Vein endothelial cell (primary cell): ENCODE results near the gene IMPA2.

DNA sequence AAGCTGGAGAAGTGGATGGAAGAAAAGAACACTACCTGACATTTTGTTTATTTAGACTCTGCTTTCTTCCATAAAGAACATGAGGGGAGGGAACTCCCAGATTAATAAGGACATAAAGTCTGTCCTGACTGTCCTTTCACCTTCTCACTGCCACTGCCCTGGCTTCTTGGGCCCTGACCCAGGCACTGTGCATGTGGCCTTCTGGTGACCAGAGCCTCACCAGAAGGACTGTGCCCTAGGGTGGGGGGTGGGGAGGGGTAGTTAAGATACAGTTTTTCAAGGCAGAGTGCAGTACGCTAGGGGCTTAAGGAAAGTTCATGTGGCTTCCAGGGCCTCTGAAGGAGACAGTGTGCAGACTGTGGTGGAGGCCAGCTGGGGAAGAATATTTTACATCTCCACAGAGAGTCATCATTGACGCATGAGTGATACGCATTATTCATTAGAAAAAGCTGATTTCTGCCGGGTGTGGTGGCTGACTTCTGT lies 4.6 kb upstream of the IMPA2 start:
- CAGE, long polyA plus RNA: no peak

DNA sequence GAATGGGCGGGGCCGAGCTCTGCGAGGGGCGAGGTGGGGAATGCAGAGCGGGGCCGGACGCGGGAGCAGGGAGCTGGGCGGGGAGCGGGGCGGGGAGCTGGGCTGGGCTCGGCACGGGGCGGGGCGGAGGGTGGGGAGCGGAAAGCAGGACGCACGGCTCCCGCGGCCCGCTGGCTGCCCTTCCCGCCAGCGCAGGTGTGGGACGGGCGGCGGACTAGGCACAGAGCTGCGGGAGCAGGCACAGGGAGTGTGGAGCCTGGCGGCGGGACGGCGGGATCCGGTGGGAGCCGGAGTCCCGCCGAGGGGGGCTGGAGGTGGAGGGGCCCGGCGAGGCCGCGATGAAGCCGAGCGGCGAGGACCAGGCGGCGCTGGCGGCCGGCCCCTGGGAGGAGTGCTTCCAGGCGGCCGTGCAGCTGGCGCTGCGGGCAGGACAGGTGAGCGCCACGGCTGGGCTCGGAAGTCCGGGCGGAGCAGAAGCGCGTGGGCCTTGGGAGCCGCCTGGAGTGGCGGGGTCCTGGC lies at the start of gene IMPA2:
IMPA2 (plus strand) TSS at position 176 of the 519 bp plus-strand sequence.
- CAGE, long polyA plus RNA: no peak

GRCh38 chr18:12038150-12038604 lies 55.5 kb upstream of the ANKRD62 start:
- CAGE, long polyA plus RNA: no peak

DNA sequence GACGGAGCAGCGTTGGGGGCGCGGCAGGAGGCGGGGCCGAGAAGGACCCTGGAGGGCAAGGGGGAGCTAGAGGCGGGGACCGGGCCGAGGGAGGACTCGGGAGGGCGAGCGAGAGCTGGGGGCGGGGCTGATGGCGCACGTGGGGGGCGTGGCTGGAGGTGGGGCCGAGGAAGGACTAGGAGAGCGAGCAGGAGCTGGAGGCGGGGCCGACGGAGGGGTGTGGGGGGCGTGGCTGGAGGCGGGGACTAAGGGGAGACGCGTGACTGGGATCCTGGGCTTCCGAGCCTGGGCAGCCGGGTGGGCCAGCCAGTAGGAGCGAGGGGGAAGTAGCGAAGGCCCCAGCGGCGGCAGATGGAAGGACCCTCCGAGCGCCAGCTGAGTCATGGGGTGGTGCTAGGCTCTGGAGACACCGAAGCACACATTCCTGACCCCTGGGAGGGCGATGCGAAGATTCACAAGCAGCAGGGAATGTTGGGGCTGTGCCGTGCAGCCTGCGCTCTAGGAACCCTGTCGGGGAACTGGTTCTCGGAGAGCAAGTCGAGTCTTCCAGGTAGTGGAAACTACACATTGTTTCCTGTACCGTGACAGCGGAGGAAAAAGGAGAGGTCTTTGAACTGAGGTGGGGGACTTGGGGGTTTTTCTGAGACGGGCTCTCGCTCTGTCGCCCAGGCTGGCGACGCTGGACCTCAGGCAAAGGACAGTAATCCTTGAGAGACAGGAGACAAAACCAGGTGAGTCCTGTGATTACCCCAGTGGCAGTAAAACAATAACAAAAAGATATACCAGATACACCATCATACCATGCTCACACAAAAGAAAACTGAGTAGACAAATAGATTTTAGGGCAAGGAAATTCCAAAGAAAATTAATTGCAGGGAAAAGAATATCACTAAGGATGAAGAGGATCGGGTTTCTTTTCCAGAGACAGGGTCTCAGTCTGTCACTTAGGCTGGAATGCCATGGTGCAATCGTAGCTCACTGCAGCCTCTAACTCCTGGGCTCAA lies 643 bp upstream of the AFG3L2 start:
- CAGE, long polyA plus RNA: no peak

- CAGE, long polyA plus RNA: no peak
Observed at GRCh38 chr18:12640557-12641167, 17.2 kb downstream of the SPIRE1 start.

- CAGE, long polyA plus RNA: no peak
Observed at GRCh38 chr18:13051898-13052533, 60.9 kb downstream of the CEP192 start.

- CAGE, long polyA plus RNA: no peak
Observed at GRCh38 chr18:13136537-13137083, 82.0 kb upstream of the LDLRAD4 start.

DNA sequence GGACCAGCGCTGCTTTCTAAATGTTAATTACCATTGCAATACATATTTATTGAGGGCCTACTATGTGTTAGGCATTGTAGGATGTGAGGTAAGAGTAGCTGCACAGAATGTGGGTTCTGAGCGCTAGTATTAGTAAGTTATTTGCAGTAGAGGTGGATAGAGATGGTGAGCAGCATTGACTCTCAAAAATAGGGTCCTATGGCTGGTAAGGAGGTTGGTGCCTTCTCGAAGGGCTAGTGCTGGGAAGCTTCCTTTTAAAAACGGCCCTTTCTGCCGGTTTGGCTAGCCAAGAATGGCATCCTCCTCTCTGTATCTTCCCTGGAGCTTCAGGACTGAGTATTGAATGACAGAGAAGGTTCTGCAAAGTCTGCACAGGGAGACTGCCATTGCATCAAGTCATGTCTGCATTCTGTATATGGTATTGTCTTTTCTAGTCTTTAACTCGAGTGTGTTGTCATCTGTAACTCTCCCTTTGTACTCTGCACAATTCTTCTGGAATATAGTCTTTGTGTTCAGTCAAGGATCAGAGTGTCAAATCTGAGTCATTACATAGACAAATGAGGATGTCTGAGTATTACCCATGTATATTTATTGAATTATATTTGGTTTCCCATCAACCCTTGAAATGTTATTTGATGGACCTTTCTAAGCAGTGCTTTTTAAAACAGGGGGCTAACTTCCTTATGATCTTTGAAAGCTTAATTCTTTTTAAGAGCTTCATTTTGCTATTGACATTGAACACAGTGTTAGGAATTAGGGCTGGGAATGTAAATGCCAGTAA lies 1.1 kb downstream of the LDLRAD4 start:
- CAGE, long polyA plus RNA: no peak

- CAGE, long polyA plus RNA: no peak
Observed at GRCh38 chr18:13277896-13278412, 59.4 kb downstream of the LDLRAD4 start.

- CAGE, long polyA plus RNA: no peak
Observed at GRCh38 chr18:13481579-13482111, 244.7 kb downstream of the FAM210A start.

DNA sequence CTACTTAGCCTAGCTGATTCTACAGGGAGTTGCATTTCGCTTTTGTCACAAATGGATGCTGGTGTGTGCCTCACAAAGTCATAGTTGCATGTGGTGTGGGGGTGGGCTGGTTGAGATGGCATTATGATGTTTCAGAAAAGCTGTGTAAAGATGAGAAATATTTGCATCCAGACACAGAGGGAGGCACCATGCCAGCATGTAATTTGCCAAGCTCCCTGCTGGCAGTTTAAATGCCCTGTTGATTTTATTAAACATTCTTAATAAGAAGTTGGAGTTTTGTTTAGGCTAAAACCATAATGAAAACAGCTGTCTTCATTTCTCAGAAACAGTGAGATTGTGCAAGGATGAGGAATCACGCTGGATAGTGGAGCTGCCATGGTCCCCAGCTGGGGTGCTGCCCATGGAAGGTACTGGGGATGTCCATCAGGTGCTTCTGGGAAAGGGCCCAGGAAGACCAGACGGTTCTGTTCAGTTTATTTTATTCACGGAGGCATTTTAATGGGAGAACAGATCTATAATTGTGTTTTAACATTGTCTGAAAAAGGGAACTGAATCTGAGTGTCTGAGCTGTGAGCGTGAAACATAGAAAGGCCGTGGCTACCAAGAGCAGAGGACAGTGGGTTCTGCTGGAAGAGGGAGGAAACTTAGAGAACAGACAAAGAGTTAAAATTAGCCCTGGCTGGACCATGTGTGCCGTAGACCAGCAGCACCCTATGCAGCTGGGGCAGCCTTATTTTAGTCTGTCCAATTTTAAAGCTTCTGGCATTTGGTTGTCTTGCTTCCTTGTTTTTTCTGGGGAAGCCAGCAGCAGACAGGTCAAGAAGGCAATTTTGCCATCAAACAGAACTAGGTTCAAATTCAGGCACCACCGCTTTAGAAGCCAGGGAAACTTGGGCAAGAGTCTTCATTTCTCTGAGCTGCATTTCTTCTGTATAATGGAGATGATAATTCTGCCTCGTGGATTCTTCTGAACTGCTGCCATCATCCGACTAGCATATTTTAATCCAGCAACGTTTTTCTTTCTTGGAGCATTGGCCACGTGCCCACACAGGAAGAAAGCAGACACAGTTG lies 177.0 kb downstream of the FAM210A start:
- CAGE, long polyA plus RNA: no peak

GRCh38 chr18:13578467-13578819 lies 147.9 kb downstream of the FAM210A start:
- CAGE, long polyA plus RNA: no peak

DNA sequence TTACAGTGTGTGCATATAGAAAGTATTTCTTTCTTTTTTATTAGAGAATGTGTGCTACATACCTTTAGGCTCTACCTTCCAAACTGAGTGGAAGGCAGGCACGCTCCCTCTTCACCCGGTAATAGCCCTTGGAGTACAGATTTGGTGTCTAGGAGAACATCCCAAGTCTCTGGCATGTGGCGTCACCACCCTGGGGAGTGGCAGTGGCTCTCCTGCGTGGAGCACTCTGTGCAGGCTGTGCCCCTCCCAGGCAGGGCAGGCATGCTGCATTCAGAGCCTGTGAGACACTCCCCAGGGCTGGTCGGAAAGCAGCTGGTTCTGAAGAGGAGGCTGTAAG lies 193.2 kb downstream of the ANKRD30B start:
- CAGE, long polyA plus RNA: no peak

DNA sequence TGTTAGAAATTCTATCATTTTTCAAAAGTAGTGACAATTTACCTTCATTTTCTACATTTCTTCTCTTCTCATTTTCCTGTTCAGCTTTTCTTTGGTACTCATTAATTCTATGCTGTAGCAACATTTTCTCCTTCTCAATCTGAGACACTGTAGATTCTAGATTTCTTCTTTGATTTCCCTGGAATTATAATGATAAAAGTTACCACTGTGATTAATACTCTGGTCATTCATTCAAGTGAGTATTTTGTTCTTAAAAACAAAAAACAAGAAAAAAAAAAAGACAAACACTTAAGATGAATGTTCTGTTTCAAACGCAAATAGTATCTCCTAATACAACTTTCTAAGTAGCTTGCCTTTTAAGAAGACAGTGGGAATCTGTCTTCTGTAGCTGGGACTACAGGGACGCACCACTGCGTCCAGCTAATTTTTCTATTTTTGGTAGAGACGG lies 103.6 kb downstream of the ROCK1 start:
- CAGE, long polyA plus RNA: no peak

DNA sequence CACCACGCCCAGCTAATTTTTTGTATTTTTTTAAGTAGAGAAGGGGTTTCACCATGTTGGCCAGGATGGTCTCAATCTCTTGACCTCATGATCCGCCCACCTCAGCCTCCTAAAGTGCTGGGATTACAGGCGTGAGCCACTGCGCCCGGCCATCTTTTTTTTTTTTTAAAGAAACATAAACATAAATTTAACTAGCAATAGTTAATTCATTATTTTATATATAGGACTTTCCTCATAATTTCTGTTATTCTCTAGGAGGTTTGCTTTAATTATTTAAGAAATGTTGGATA lies 43.2 kb upstream of the GREB1L start:
- CAGE, long polyA plus RNA: no peak

DNA sequence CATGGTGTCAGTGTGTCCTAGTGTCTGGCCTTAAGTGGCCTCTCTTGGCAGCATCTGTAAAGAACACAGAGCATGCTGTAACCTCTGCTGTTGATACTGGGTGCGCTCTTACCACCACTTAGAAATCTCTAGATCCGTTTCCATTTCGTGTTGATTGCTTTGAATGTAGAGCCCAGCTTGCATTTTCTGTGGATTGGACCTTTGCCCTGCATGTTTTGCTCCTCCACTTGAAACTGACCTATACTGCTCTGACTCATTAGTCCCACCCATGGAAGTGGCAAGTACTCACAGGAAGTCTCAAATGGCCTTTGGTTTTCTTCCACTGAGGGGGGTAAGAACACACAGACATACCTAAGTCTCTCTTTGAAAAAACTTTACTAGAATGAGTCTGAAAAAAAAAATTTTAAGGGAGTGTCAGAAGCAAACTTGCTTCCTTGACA lies 88.3 kb downstream of the GREB1L start:
- CAGE, long polyA plus RNA: no peak

- CAGE, long polyA plus RNA: no peak
Observed at GRCh38 chr18:21777610-21778282, 37.2 kb downstream of the MIB1 start.

- CAGE, long polyA plus RNA: no peak
Observed at GRCh38 chr18:21896651-21897372, 156.2 kb downstream of the MIB1 start.

- CAGE, long polyA plus RNA: no peak
Observed at GRCh38 chr18:21997520-21997826, 171.9 kb upstream of the GATA6 start.

DNA sequence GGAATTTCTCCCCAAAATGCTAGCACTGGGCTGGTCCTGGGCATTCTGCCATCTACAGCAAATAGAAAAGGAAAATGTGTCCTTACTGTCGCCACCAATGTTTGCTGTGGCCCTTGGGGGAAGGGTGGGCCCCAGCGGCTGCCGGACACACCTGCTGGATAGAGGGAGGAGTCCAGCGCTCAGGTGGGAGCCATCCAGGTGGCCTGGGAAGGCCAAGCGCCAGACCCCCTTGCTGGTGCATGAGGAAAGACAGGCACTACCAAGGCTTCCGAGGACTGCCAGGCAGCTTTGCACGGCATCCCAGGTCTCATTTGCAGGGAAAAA lies 147.7 kb upstream of the GATA6 start:
- CAGE, long polyA plus RNA: no peak